Neural progenitor cell (in vitro differentiated cells): ENCODE measurements around the gene SRPK1.

- RAMPAGE, long total RNA: no peak
Observed at GRCh38 chr6:34667593-34668061, 28.9 kb downstream of the ILRUN start.

- RAMPAGE, long total RNA: no peak
Observed at GRCh38 chr6:34839148-34839593, 47.3 kb downstream of the BLTP3A start.

GRCh38 chr6:34871564-34872037 lies 16.2 kb downstream of the TAF11 start:
- RAMPAGE, long total RNA: no peak

DNA sequence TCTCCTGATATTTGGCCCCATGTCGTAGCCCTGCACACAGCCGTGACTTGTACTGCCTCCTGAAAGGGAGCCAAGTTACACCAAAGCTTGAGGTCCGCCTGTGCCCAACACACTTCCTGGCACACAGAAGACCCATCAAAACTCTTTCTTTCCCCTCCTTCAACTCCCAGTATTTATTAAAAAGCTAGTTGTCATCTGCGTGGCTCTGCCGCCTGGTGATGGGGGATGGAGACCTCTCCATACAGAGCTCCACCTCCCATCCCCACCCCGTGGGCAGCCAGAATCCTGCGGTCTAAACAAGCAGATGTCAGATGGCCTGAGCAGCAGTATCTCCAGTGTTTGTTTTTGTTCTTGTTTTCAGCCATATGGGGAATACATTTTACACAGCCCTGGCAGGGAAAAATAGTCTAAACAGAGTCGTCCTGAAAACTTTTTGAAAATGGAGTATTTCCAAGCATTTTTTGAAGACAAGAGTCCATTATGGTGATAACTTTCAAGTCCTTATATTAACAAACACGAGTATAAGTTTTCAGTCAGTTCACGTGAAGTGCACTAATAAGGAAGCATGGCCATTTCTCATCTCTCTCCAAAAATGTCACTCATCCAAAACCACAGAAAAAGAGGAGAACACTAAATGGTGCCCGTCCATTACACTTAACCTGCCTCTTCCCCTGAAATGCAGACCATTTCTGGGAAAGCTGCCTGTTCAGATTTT lies 91.2 kb downstream of the TCP11 start:
- RAMPAGE, long total RNA: no peak

GRCh38 chr6:35082834-35083436 lies 58.2 kb downstream of the TCP11 start:
- RAMPAGE, long total RNA: no peak

DNA sequence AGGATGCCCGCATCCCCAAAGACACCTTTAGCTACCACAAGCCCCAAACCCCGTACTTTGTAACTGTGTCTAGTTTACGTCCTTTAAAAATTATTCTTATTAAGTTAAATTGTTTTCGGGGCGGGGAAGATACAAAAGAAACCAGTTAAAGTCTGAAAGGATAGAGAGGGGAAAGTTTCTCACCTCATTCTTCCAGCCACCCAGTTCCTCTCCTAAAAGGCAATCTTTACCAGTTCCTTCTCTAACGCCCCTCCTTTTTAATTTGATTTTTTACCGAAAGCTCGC lies 1.1 kb upstream of the ZNF76 start:
- RAMPAGE, long total RNA: no peak

DNA sequence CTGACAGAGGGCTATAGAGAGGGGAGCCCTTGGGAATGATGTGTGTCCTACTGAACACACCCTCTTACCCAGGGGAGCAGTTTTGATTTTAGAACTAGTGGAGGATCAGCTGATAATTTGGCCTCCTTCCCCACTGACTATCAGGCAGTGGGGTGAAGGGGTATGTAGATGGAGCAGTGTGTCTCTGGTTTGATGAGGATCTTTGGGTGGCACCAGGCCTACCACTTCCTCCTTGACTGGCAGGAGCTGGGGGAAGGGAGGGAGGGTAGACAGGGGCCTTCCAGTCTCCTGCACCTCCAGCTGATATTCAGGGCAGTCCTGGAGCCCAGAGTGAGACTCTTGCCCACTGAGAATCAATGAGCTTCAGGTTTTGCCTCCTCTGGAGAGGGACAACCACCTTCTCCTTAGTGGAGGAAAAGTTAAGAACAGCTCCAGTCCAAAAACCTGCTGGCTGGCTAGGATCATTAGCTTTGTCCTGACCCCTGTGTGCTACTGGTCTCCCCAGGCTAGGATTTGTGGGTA lies 3.2 kb downstream of the DEF6 start:
- RAMPAGE, long total RNA: no peak

DNA sequence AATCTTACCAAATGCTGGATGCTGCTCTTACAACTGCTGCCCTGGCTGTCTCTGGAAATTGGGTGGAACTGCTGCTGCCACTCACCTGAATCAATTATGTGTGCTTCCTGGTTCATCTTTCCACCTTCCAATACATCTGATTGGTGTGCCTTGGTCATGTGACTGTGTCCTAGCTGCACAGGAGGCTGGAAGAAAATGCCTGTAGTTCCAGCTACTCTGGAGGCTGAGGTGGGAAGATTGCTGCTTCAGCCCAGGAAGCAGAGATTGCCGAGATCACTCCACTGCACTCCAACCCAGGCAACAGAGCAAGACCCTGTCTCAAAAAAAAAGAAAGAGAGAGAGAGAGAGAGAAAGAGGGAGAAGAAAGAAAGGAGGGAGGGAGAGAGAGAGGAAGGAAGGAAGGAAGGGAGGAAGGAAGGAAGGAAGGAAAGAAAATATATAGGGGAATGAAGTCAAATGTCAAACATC lies 14.2 kb upstream of the PPARD start:
- RAMPAGE, long total RNA: no peak

DNA sequence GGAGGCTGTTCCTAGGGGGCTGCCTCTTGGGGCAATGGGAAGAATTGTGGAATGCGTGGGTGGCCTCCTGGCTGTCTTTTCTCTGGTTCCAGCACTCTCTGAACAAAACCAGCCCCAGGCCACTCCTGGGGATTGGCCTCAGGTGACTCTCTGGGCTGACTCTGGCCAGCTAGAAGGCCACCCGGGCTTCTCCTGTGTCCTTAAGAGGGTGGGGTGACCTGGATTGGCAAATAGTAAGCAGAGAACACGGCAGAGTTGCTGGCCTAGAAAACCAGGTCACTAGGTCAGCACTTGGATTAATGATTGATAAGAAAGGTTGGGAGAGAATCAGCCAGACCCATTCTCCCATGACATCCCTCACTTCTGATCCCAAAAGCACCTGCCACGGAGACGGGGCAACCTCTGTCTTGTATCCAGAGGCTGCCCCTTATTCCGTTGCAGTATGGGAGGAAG lies 49.6 kb upstream of the FANCE start:
- RAMPAGE, long total RNA: no peak

GRCh38 chr6:35470247-35470410 lies 1.9 kb downstream of the RPL10A start:
- RAMPAGE, long total RNA: no peak

DNA sequence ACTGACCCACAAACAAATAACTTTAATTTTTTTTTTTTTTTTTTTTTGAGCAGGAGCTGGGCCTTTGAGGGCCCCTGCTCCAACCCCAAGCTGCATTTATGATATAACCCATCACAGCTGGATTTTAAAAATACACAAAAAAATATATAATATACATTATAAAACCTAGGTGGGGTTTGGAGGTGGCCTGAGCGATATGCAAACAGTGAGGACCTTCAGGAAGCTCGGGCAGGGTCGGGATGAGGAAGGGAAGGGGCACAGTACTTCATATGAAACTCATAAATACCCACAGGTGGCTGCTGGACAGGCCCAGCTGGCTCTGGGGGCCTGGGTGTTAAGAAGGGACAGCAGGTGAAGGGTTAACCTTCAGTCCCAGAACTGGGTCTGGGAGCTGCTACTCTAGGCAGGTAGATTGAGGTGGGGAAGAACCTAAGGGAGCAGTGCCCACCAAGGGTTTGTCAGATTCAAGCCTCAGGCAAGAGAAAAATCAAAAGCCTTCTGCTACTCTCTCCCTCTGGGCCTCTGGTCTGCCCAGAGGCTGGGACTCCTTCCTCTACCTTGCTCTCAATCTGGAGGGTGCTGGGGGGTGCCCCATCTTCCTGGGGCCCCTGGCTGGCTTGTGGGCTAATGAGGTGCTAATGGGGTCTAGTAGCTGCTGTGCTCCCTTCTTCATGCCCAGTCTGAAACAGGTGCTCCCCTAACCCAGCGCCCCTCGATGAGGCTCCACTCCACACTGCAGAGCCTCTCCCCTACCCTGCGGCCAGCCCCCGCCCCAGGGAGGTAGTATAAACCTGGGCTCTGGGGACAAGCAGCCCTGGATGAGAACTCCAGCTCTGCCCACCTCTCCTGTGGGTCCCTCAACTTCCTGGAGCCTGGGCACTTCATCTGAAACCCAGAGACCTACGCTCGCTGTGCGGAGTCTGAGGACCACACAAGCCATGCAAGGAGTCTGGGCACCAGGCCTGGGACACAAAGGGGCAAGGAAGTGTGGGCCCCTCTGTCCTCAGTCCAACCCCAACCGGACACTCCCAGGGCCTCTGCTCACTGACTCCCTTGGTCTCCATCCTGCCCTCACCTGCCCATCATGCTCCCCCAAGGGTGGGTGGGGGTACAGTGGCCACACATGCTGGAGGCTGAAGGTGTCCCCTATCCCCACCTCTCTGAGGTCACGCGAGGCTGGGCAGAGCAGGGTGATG lies 5.8 kb downstream of the RPL10A start:
- RAMPAGE, long total RNA: no peak

DNA sequence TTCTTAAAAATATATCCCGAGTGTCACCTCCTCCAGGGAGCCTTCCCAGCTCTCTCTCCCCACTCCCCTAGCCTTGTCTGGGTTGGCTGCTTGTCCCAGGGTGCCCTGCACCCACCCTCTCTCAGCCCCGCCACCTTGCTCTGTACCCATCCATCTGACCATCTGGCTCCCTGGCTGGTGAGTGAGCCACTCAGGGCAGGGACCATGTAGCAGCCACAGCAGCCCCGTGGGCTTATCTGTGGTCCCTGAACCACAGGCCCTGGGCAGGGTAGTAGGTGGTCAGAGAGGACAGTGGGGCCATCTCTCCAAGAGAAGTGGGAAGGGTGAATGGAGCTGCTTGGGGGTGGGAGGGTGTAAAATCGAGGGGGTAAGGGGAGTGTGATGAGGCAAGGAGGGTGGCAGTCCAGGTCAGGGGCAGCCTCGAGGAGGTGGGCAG lies 12.8 kb downstream of the TEAD3 start:
- RAMPAGE, long total RNA: no peak

- RAMPAGE, long total RNA: no peak
Observed at GRCh38 chr6:35487614-35488804, 8.9 kb downstream of the TEAD3 start.

DNA sequence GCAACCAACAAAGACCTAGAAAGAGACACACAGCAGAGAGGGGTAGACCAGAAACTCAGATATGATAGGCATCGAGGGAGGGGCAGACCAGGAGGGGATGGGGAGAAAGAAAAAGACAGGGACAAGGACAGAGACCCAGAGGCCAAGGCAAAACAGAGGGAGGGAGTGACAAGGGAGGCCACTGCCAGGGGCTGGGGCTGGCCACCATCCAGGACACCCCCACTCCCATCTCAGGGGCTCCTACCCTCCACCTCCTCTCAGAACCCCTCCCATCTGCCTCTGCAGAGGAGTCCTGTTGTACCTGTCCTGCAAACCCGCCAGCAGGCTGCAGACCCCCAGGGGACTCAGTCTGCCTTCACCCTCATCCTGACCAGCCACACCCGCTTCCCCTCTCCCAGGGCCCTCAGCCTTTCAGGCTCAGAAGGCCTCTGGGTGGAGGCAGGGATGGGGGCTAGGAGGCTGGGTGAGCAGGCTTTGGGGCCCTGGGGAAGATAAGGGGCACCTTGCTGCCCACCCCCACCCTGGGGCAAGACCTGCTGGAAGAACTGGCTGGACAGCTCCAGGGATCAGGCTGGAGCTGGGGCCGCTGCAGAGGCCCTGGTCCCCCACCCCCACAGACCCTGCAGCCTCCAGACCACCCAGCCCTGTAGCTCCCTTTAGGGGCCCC lies 5.4 kb downstream of the TEAD3 start:
- RAMPAGE, long total RNA: no peak

GRCh38 chr6:35497120-35497703 lies 333 bp upstream of the TEAD3 start:
- RAMPAGE, long total RNA: no peak

- RAMPAGE, long total RNA: no peak
Observed at GRCh38 chr6:35599863-35600460, 87.3 kb upstream of the TULP1 start.

- RAMPAGE, long total RNA: no peak
Observed at GRCh38 chr6:35668946-35669813, 19.5 kb downstream of the FKBP5 start.

DNA sequence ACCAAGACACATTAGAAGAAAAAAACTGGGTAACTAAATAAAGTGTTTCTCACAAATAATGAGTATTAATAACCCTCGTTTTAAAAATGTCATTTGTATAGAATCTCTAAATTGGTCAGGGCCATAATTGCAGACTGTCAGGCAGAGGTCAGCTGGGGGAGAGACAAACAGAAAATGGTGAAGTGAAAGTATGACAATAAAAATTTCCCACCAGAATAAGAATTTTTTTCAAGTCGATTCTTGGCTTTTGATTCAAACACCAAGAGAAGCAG lies 1.6 kb downstream of the FKBP5 start:
- RAMPAGE, long total RNA: no peak

GRCh38 chr6:35719442-35720305 lies 17.2 kb upstream of the ARMC12 start:
- RAMPAGE, long total RNA: no peak

DNA sequence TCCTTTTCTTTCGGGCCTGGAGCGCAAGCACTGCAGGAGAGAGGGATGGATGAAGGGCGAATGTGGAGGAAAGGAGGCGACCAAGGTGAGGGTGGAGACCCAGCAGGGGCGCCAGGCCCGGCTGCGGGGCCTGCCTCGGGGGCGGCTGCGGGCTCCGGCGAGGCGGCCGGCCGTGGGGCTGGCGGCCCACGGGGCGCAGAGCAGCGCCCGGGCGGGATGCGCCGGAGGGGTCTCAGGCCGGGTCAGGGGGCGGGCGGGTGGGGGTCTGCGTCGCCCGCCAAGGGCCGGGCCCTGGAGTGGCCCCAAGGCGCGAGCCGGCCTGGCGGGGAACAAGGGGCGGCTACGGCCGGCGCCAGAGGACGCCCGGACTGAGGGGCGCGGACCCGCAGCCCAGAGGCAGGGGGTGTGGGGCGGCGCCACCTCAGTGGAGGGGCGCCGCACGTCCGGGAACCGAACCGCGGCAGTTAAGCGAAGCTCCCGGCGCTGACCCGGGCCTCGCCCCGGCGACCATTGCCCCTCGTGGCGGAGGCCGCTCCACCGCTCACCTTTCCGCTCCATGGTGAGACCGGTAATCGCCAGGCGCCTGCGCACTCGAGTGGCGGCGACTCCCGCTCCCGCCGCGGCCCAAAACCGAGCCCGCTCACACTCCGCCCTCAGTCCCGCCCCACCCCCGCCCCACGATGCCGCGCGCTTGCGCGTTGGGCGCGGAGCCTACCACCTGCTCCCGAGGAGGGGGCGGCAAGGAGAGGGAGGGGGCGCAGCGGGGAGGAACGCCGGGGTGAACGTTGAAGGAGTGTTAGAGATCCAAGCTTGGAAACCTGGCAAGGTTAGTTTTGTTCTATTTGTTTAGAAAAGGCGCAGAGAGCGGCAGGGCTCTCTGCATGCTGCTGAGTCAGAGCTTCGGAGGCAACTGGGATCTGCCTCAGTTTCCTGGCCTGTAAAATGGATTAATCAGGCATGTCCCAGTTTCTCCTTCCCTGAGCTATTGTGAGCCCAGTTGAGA lies at the start of gene SRPK1:
TSS of gene SRPK1 (minus strand) at position 600 of the 1,003 bp plus-strand sequence.
- RAMPAGE, long total RNA: no peak